Mesenteric fat pad (tissue), 1 donor: ENCODE measurements around the genes TNS3 and PKD1L1.

DNA sequence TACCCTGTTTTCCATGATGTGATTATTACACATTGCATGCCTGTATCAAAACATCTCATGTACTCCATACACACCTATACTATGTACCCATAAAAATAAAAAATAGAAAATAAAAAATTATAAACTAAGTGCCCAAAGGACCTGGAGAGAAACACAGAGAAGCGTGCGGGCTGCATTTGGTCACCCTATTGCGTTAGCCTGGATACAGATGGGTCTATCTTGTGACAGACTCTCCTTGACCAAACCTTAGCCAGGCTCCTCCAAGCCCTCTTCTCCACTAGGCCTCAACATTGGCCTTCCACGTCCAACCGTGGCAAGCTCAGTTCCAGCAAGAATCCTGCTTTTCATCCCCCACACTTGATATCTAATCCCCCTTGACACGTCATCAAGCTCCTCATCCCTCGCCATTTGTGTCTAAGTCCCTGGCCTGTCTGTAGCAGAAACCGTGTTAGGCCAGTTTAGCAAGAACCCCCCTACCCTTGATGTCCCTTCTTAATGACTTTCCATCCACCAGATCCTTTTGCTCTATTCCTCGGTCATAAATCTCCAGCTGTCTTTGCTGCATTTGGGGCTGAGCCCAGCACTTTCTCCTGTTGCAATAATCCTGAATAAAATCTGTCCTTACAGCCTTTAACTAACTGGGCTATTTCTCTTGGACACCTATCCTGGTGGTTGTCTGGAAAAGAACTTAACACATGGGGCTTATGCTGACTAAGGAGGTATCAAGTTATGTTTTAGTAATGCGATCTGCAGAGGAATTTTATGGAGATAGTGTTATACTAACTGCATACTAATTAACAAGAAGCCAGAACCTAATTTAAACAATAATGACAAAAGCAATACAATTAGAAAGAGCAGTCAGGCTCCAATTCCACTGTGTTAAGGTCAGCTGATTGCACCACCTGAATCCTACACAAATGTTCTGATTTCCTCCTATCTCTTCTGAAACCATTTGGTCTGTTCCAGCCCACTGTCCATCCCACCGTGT is 245.0 kb downstream of the TNS3 start:
- PRO-cap, result no peak

DNA sequence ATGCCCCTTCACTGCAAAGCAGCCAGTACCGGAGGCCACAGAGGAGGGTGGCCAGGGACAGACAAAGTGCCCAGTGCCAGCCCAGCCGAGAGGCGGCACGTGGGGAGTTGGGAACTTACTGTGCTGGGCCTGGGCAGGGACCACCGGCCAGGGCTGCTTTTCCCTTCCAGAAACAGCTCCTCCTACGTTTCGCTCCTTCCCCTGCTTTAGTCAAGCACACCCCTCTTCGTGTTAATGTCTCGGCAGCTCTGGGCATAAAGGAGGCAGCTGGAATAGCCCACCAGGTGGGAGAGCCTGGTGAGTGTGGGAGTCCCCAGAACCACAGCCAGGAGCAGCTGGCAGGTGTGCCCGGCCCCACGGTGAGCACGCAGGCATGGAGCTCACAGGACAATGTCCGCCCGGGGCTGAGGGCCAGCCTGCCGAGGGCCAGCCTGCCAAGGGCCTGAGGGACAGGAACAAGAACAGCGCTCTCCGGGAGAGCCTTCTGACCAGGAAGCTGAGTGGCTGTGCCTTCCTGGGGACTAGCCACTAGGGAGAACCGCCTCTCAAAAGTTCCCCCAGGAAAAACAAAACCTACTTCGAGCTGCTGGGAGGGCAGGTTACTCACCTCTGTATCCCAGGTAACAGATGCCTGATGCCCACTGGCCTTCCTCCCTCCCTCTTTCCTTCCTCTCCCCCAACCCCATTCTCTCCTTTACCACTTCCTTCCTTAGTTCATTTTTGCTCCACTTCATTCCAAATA is 128.9 kb downstream of the TNS3 start:
- PRO-cap, result no peak

DNA sequence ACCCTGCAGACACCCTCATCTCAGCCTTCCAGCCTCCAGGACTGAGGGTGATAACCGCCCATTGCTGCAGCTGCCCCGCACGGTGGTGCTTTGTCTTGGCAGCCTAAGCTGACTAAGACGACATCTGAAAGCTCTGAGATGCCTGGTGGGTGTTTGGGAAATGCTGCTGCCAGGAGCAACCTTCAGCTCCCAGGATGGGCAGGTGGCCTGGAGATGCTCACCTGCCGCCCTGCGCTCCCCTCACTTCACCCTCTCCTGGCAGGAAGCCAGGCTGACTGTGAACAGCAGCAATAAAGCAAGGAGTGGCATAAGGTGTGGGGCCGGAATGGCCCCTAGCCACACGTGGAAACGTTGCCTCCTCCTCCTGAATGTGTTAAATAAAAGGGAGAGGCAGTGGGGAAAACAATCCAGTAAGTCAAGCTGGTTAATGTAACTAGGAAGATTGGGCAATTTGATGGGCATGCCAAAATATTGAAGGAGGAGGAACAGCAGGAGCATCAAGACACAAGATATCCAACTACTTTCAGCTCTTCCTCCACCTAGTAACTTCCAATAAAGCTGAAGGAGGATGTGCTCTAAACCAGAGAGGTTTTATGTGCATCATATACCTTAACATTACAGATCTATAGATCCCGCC is 121.5 kb downstream of the TNS3 start:
- PRO-cap, result no peak

GRCh38 chr7:47474645-47475089 is 107.2 kb downstream of the TNS3 start:
- PRO-cap, result no peak

DNA sequence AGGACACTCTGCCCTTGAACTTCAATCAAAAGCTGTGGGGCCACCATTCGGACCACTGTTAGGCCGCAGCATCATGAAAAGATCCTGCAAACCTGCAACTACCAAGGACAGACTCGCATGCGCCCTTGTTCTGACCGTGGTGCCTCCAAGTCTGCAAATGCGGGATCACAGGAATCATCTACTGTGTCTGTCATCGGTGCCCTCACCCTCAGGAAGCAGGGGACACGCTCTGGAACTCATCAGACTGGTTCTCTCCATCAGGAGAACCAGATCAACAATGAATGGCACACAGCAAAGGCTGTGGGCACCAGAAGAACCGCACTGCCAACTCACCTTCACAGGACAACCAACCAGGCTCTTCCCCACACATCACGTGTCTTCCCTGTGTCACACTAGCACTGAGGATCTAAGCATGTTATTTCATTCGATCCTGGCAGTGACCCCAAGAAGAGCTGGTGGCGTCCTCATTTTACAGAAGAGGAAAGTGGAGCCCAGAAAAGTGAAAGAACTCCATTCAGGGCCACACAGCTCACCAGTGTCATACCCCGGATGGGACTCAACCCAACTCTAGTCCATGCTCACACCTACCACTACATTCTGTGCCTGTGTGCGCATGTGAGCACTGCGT is 106.1 kb downstream of the TNS3 start:
- PRO-cap, result no peak

GRCh38 chr7:47513667-47514332 is 68.1 kb downstream of the TNS3 start:
- PRO-cap, result no peak

GRCh38 chr7:47518736-47519152 is 63.2 kb downstream of the TNS3 start:
- PRO-cap, result no peak

DNA sequence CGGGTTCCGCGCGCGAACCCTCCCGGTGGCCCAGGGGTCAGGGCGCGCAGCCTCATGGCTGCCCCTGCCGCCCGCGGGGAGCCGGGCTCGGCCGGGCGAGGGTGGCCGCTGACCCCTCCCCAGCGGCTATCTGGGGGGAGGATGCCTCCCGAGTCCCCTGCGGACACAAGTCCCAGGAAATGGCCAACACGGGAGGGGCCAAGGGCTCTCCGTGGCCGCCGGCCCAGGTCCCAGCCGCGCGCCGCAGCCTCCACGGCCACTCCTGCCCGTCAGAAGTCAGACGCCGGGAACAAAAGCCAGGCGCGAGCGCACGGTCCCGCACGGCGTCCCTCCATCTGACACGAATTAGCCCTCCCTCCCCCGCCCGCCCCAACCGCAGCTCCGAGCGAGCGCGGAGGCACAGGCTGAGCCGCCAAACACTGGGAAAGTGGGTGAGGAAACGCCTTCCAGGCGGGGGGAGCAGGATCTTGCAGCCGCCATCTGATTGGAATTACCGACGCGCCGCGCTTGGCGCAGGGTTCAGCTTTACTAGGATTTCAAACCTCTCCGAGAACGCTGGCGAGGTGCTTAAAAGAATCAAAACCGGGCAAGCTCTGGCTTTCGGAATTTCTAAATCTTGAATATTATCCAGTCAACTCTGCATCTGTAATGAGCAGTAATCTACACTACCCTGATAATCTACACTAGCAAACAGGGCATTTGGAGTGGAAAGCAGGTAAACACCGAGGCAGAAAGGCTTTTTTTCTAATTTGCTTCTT is 44.7 kb downstream of the TNS3 start:
- PRO-cap, result no peak

- PRO-cap, result no peak
These were observed 42.8 kb downstream of the TNS3 start for GRCh38 chr7:47538657-47540059.

- PRO-cap, result no peak
These were observed 41.6 kb downstream of the TNS3 start for GRCh38 chr7:47540285-47540780.

DNA sequence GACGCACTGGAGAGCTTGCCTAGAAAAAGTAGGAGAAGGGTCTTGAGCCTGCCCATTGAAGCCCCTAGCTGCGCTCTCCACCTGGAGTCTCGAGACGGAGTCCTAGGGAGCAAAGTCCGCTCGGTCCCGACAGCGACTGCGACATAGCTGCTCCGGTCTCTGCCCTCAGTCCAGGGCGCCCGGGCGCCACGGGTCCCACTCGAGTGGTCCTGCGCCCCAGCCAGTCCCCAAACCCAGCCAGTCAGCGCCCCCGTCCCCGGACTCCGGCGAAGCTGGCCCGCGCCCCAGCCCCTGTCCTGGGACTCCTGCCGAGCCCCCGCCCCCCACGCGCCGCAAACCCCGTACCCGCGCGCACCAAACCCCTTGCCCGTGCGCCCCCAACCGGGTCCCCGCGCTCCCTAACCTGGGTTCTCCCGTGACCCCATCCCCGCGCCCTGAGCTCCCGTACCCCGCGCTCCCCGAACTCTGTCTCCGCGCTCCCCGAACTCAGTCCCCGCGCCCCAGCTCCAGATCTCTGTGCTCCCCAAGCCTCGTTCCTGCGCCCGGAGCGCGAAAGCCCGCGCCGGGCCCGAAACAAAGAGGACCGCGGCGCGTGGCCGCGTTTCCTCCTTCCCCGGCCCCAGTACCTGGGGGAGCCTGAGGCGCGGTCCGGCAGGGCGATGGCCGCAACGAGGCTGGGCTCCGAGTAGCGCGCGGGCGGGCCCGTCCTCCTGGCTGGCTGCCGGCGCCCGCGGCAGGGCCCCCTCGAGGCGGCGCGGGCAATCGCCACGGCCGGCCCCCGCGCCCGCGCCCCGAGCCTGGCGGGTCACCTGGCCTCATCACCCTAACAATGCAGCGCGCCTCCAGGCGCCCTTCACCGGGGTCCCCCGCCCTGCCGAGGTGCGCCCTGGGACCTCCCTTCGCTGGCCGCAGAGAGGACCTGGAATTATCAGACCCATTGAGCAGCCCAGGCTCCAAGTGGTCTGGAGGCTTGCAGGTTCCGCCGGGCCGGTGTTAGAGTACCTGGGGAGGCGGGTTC is at the start of gene TNS3:
TNS3 (minus strand) TSS at position 687 of the 1,018 bp plus-strand sequence.
- PRO-cap, result unidirectional peak, minus-strand start at position 628 of the sequence; unidirectional peak, minus-strand start at position 687 of the sequence

- PRO-cap, result no peak
These were observed 882 bp upstream of the TNS3 start for GRCh38 chr7:47582832-47583154.

DNA sequence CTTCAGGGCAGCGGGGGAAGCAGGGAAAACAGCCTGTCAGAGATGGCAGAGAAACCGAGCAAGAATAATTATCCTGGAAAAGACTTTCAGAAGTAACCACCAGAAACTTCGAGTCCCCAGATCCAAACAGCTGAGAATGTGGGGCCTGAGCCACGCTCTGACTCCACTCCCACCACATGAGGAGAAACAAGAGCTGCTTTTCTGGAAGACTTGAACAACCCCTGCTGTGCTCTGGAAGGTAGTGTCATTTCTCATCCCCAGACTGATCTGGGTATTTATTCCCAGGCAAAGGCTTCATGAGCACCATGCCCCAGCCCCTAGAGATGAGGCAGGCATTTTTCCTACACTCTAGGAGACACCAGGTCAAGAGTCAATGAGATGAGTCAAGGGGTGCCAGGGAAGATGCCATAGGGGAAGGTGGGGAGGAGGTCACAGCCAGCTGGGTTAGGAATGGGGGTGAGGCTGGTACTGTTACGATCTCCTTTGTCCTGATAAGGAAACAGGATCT is 1.3 kb upstream of the TNS3 start:
- PRO-cap, result no peak

DNA sequence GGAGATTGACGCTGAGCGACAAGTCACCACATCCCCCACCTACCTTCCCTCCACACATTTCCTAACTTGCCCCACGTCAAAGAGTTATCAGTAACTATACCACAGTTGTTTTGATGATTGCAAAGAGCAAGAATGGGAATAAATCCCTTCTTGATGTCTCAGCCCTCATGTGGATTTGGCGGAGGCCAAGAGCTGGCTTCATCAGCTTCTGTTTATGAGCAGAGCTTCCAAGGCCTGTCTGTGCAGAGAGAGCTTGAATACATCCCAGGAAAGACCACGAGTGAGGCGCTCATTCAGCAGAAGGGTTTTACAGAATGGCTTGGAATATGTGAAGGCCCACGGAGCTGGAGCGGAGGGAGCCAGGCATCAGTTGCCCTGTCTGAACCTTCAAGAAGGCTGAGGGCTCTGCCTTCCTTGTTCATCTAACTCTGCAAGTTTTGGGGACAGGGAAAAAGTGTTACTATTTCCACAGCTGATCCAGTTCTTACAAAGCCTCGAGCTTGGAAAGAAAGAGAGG is 28.2 kb upstream of the TNS3 start:
- PRO-cap, result no peak

DNA sequence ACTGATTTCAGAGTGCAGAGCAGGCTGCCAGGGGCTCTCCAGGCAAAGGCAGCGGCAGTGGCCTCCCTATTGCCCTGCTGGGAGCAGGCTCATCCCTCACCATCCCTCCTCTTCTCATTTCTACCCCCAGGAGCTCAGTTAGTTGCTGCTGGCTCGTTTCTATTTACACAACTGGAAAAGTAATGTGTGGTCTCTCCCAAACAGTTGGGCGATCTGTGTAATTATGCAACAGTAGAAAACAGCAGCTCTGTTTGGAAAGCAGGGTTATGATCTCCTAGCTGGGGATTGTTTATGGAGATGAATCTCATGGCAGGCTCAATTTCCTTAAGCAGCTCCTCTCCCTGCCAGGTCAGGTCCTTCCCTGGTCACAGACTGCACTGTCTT is 28.7 kb upstream of the TNS3 start:
- PRO-cap, result no peak

GRCh38 chr7:47623052-47623811 is 41.3 kb upstream of the TNS3 start:
- PRO-cap, result no peak

GRCh38 chr7:47734088-47734688 is 152.3 kb upstream of the TNS3 start:
- PRO-cap, result no peak

GRCh38 chr7:47948178-47948869 is at the start of gene PKD1L1:
Gene PKD1L1 (minus strand): TSS chr7:47948466.
- PRO-cap, result no peak

- PRO-cap, result no peak
These were observed 1.5 kb downstream of the UPP1 start for GRCh38 chr7:48090587-48090936.

GRCh38 chr7:49772455-49773220 is 800 bp upstream of the VWC2 start:
- PRO-cap, result no peak